H9 (cell line): ENCODE measurements around the genes LRATD1, KCNS3 and RDH14.

- PRO-cap, result no peak
These were observed 16.0 kb downstream of the TRIB2 start for GRCh38 chr2:12732602-12733304.

- PRO-cap, result no peak
These were observed 59.5 kb downstream of the TRIB2 start for GRCh38 chr2:12776322-12776642.

DNA sequence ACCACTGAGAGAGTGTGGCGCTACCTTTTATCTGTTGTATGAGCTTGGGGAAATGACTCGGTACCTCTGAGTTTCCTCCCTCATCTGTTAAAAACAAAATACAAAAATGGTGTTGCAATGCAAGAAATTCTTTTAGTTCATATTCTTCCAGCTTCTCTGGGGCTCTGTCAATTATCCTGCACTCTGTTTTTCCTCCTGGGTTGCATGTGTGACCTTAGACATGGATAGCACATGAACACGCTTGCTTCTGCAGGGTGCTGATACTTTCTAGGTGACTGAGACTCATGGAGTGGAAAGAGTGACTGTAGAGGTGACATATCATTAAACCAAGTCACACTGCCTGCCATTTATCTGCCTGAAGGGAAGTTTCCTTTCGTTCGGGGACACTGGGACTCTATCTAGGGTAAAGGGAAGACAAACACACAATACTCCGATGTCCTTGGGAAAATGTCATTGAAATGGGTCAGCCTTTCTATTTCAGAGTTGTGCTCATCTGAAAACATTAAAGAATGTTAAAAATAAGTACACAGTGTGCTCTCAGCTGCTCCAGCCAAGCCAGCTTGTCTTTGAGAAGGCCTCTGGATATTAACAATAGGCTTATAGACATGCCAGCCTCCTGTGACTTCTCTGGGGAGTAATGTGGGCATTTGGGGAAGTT is 91.4 kb downstream of the TRIB2 start:
- PRO-cap, result no peak

- PRO-cap, result no peak
These were observed 102.3 kb downstream of the TRIB2 start for GRCh38 chr2:12818822-12819677.

DNA sequence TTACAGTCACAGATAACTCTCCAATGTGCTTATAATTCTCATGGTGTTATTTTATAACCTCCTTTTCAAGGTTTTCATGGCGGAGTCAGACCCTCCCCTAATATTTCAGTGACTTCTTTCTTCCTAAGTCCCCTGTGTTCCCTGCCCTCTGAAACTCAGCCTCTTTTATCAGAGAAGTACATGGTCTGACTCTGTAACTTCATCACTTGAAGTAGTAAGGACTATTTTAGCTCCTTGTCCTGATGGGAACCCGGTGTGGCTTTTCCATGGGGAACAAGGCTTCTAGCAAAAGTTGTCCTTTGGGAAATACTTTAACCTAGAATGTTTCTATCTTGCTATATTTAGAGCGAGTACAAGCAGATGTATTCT is 117.5 kb downstream of the TRIB2 start:
- PRO-cap, result no peak

DNA sequence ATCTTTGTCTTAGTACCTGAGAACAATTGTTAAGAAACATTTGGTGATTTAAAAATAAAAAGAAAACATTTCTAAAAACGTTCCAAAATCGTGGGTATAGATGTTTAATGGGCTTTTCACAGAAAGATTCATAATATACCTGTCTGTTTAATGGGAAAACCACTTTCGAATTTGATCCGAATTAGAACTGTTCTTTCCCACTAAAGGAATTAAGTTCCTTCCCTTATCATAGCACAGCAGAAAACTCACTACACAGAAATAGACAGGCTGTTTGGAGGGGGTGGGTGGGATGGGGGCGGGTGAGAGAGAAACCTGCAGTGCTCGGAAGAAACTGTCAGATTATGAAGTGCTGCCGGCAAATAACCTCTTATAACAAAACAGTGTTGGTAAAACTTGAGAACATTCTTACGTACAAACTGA is 756.1 kb upstream of the LRATD1 start:
- PRO-cap, result no peak

DNA sequence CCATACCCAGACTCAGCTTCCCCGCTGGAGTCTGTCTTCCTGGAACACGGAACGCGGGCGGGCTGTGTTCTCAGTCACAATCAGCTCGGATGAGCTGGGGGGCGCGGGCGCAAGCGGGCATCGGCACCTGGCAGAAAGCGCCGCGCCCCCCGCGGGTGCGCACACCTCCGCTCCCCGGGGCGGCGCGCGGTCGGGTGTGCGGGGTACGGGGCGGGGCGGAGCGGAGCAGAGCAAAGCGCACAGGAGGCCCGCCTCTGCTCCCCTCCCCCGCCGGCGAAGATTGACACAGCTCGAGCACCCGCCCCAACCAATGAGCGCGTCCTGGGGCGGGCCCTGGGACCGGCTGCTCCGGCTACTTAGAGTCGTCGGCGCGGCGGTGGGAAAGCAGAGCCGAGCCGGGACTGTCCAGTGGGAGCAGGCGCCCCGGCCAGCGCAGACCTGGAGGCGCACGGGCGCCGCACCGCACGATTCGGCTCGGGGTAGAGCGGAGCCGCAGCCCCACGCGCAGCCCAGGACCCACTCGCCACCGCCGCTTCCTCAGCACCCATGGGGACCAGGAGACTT is at the start of gene LRATD1:
TSS of gene LRATD1 (plus strand) at position 382 of the 564 bp plus-strand sequence.
- PRO-cap, result unidirectional peak, plus-strand start at position 387 of the sequence

- PRO-cap, result bidirectional peak, plus-strand start at chr2:15748010, minus-strand start at chr2:15747812
These were observed 156.1 kb downstream of the DDX1 start for GRCh38 chr2:15747696-15748174.

- PRO-cap, result no peak
These were observed 186.2 kb downstream of the MYCN start for GRCh38 chr2:16126561-16126944.

- PRO-cap, result no peak
These were observed 202.7 kb downstream of the MYCN start for GRCh38 chr2:16143041-16143482.

DNA sequence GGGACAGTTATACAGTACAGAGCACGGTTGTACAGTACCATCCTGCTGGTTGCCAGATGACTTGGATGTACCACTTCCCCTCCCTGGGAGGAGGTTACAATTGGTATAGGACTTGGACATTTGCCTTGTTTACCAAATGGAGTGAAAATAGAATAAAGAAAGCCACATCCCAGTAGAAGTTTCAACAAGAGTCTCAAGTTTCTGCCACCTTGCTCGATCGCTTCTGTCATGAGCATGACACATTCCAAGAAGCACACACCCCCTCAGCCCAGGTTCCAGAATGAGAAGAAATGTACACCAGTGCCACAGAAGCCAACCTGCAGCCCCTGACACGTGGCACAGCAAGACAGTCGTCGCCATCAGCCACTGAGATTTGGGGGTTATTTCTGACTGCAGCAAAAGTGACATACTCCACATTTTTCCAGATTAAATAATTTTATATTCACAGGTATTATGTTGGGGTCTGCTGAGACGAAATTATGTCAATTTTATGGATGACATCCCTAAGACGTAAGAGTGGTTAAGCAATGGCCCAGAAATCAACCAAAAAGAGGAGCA is 15.8 kb downstream of the CYRIA start:
- PRO-cap, result no peak

DNA sequence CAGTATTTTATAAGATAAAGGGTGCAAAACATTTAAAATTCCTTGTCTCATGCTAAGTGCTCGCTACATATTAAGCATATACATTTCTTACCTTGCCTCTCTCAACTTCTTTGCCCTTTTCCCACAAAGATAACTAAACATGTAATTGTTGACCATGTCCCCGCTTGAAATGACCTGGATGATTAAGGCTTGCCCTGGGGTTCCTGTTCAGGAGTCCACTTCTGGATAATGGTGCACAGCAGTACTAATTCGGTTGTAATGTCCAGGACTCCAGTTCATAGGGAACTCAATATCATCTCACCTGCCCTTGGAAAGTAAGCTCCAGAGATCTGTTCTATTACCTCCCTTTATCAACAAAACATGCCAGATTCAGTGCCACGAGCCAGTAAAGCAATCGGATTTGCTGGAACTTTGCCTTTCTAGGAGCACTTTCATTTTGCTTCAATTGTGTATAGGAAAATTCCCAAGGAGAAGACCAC is 162.4 kb upstream of the CYRIA start:
- PRO-cap, result no peak

GRCh38 chr2:17441826-17442121 is 76.5 kb downstream of the RAD51AP2 start:
- PRO-cap, result no peak

GRCh38 chr2:17543828-17544362 is 3.4 kb downstream of the VSNL1 start:
- PRO-cap, result bidirectional peak, plus-strand start at chr2:17544150, minus-strand start at chr2:17544027

DNA sequence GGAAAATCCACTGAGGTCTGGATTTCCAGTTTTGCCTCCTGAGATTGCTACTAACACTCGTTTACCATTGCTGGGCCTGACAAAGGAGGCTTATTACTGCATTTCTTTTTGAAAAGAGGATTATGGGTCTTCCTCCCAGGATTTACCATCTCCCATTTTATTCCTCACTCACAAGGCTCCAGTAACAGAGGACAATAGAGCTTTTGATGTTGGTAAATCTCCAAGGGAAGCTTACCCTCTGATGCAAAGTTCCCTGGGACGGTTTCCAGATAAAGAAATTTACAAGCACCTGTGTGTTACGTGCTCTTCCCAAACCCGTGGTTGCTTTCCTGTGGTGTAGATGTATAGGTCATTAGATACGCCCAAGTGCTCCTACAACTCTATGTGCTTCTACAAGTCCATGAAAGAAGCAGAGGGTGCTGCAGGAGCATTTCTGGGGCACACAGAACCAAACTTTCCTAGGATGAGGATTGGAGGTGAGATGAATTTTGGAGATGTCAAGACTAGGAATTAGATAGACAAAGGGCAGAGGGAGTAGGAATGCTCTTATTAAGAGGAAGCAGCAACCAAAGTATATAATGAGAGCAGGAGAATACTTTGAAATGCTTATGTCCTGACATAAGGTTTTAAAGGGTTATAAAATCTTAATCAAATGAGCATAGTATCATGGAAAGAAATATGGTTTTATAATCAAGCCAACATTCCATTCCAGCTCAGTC is 17.2 kb downstream of the VSNL1 start:
- PRO-cap, result unidirectional peak, plus-strand start at position 383 of the sequence

- PRO-cap, result no peak
These were observed 104.3 kb downstream of the SMC6 start for GRCh38 chr2:17649265-17649849.

GRCh38 chr2:17878440-17878737 is at the start of gene KCNS3:
TSS of gene KCNS3 (plus strand) at chr2:17878667.
- PRO-cap, result bidirectional peak, plus-strand start at chr2:17878667, minus-strand start at chr2:17878524

DNA sequence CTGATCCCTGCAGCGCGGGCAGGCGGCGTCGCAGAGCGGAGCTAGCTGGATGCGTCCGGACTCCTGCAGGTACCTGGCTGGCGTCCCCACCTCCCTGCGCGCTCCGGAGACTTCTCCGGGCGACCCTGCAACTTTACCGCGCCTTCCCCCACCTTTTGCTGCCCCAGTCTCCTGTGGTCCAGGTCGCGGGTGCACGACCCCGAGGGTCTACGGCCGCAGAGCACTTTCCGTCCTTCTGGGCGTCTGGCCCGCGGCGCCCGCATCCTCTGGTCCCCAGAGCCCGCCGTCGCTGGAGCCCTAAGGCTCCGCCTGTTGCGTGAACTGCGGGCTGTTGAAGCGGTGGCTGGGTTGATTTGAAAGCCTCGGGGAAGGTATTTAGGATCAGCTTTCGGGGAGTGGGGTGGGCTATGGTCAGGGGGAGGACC is 283 bp downstream of the KCNS3 start:
- PRO-cap, result no peak

- PRO-cap, result bidirectional peak, plus-strand start at chr2:18560197, minus-strand start at chr2:18560653
These were observed at the start of gene RDH14 for GRCh38 chr2:18560552-18561016. TSS of gene RDH14 (minus strand) at chr2:18560653.

GRCh38 chr2:18724245-18724935 is 135.0 kb upstream of the NT5C1B start:
- PRO-cap, result no peak